Subcutaneous adipose tissue (tissue), 3 donors: ENCODE measurements around a stretch of chr5.

GRCh38 chr5:150124255-150124748 lies 31.3 kb downstream of the PDGFRB start:
- PRO-cap: no peak
- RAMPAGE, long total RNA, 3 experiments: no peak in any of the 3 experiments

- PRO-cap: no peak
- RAMPAGE, long total RNA, 3 experiments: no peak in any of the 3 experiments
Measured at GRCh38 chr5:150129644-150130893, 25.6 kb downstream of the PDGFRB start.

DNA sequence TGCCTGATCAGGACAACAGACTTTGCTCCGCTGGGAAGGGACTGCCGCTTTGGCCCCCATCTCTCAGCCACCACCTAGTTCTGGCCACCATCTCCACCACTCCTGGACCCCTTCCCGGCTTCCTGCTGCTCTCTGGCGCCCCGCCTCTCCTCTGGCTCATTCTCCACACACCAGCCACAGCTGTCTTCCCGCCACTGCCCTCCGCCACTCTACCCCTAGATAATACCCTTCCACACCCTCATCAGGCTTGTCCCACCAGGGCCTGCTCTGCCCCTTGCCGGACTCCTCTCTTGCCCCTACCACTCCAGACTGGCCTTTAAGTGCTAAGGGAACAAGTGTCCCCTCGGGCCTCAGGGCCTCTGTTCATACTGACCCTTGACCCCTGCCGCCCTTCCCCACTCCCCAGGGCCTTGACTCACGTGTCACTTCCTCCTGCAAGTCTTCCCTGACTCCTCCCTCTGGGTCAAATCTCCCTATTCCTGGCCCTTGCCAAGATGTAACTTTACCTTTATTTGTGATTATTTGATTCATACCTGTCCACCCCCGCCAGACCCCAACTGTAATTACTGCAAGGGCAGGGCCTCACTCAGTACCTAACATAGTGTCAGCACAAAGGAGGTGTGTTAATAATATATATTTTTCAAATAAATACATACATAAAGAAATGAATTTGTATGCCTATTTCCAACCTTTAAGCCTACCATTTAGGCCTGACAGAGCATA lies 2.8 kb upstream of the CDX1 start:
- PRO-cap: unidirectional peak, minus-strand start at position 311 of the sequence
- RAMPAGE, long total RNA, 3 experiments: no peak in any of the 3 experiments

GRCh38 chr5:150354889-150355521 lies 2.5 kb upstream of the TCOF1 start:
- PRO-cap: no peak
- RAMPAGE, long total RNA, 3 experiments: no peak in any of the 3 experiments

- PRO-cap: no peak
- RAMPAGE, long total RNA, 3 experiments: no peak in any of the 3 experiments
Measured at GRCh38 chr5:150387242-150387627, 25.5 kb downstream of the CD74 start.

- PRO-cap: no peak
- RAMPAGE, long total RNA, 3 experiments: no peak in any of the 3 experiments
Measured at GRCh38 chr5:150398510-150399542, 13.9 kb downstream of the CD74 start.

DNA sequence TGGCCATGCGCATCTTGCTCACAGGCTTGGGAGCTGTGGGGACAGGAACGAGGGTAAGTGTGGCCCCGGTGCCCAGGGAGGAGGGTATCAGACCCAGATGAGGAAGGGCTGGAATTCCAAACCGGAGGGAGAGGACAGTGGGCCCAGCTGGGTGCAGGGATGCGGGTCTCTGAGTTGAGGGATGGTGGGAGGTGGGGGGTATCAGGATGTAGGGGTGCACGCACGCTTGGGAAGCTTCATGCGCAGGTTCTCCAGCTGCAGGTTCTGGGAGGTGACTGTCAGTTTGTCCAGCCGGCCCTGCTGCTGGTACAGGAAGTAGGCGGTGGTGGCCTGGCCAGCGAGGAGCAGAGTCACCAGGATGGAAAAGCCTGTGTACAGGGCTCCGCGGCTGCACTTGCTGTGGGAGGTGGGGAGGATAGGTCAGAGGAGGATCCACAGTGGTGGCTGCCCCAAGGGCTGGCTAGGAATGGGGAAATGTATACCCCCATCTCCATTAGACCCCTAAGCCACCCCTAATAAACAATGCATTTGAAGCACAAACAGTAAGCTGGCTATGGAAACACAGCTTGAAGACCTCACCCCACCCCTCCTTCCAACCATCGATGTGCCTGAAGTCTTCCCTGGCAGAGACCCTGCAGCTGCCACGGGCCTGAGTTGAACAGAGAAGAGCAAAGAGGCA lies 5.6 kb downstream of the CD74 start:
- PRO-cap: no peak
- RAMPAGE, long total RNA, 3 experiments: no peak in any of the 3 experiments

- PRO-cap: bidirectional peak, plus-strand start at chr5:150410789, minus-strand start at chr5:150410616
- RAMPAGE, long total RNA, 3 experiments: no peak in any of the 3 experiments
Measured at GRCh38 chr5:150410462-150410926, 2.2 kb downstream of the CD74 start.

GRCh38 chr5:150503287-150503789 lies 4.6 kb upstream of the NDST1 start:
- PRO-cap: no peak
- RAMPAGE, long total RNA, 3 experiments: no peak in any of the 3 experiments

- PRO-cap: no peak
- RAMPAGE, long total RNA, 3 experiments: no peak in any of the 3 experiments
Measured at GRCh38 chr5:150503790-150504809, 3.8 kb upstream of the NDST1 start.

- PRO-cap: no peak
- RAMPAGE, long total RNA, 3 experiments: no peak in any of the 3 experiments
Measured at GRCh38 chr5:150510101-150511086, 2.5 kb downstream of the NDST1 start.

DNA sequence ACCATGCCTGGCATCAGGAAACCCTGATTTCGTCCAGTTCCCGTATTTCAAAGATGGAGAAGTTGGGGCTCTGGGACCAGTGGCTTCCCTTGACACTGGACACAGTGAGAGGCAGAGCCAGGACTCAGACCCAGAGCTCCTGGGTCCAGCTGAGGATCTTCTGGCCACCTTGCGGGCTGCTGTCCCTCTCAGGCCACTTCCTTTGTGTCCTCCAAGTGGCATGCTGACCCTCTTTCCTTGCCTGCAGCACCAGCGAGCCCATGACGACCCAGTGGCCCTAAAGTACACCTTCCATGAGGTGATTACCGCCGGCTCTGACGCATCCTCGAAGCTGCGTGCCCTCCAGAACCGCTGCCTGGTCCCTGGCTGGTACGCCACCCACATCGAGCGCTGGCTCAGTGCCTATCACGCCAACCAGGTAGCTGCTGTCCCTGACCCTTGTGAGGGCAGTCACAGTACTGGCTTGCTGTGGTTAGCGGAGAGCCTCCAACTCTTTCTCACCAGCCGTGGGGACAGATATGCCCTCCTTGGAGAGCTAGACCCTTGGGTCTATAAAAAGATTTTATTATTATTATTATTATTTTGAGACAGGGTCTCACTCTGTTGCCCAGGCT lies 40.1 kb downstream of the NDST1 start:
- PRO-cap: no peak
- RAMPAGE, long total RNA, 3 experiments: no peak in any of the 3 experiments

GRCh38 chr5:150557078-150558374 lies 49.6 kb downstream of the NDST1 start:
- PRO-cap: no peak
- RAMPAGE, long total RNA, 3 experiments: no peak in any of the 3 experiments

- PRO-cap: no peak
- RAMPAGE, long total RNA, 3 experiments: no peak in any of the 3 experiments
Measured at GRCh38 chr5:150588173-150588835, 52.2 kb upstream of the SYNPO start.

GRCh38 chr5:150600508-150601462 lies 39.7 kb upstream of the SYNPO start:
- PRO-cap: unidirectional peak, plus-strand start at chr5:150601080
- RAMPAGE, long total RNA, 3 experiments: no peak in any of the 3 experiments

GRCh38 chr5:150700271-150700901 lies 476 bp downstream of the RBM22 start:
- PRO-cap: no peak
- RAMPAGE, long total RNA, 3 experiments: no peak in any of the 3 experiments

DNA sequence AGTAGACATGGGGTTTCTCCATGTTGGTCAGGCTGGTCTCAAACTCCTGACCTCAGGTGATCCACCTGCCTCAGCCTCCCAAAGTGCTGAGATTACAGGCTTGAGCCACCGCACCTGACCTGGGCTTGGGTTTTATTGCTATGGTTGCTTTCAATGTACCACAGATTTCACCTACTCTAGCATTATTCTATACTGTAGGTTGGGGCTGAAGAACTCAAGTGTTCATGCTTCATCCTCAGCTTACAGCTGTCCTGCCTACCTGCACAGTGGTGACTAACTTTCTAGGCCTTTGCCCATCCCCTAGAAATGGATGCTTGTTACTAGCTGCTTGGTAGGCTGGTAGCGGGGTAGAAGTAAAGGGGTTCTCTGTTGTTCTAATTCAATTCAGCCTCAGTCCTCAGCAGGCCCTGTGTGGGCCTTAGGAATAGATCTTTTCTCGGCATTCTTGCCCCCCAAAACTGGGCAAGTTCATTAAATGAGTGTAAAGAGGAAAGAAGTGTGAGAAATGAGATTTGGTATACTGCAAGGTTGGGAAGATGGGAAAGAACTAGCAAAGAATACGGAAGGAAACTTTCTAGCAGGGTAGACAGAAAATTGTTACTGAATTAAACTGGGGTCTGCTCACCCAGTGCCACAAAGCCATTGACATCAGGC lies 5.4 kb upstream of the RBM22 start:
- PRO-cap: no peak
- RAMPAGE, long total RNA, 3 experiments: no peak in any of the 3 experiments

GRCh38 chr5:150734507-150734912 lies 24.3 kb downstream of the DCTN4 start:
- PRO-cap: unidirectional peak, minus-strand start at chr5:150734659
- RAMPAGE, long total RNA, 3 experiments: no peak in any of the 3 experiments

GRCh38 chr5:150763118-150763920 lies 4.5 kb upstream of the DCTN4 start:
- PRO-cap: unidirectional peak, minus-strand start at chr5:150763176; bidirectional peak, plus-strand start at chr5:150763544, minus-strand start at chr5:150763450
- RAMPAGE, long total RNA, 3 experiments: no peak in any of the 3 experiments

DNA sequence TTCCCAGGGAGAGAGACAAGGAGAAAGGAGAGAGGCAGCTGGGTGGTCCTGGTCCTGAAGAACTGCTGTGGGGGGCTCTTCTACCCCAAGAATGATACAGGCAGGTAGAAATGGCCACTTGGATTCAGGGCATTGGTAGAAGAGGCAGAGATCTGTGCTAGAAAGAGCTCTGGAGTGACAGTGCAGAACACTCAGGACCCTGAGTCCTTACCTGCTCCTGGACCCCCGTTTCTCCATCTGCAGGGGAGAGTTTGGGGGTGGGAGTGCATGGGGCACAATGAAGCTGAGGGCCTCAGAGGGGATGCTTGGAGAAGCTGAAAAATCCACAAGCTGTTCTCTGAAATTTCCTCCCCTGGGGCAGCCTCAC lies 746 bp downstream of the GPX3 start:
- PRO-cap: no peak
- RAMPAGE, long total RNA, 3 experiments: no peak in any of the 3 experiments